Hepatocyte (in vitro differentiated cells and primary cell): ENCODE measurements around a stretch of chr9.

DNA sequence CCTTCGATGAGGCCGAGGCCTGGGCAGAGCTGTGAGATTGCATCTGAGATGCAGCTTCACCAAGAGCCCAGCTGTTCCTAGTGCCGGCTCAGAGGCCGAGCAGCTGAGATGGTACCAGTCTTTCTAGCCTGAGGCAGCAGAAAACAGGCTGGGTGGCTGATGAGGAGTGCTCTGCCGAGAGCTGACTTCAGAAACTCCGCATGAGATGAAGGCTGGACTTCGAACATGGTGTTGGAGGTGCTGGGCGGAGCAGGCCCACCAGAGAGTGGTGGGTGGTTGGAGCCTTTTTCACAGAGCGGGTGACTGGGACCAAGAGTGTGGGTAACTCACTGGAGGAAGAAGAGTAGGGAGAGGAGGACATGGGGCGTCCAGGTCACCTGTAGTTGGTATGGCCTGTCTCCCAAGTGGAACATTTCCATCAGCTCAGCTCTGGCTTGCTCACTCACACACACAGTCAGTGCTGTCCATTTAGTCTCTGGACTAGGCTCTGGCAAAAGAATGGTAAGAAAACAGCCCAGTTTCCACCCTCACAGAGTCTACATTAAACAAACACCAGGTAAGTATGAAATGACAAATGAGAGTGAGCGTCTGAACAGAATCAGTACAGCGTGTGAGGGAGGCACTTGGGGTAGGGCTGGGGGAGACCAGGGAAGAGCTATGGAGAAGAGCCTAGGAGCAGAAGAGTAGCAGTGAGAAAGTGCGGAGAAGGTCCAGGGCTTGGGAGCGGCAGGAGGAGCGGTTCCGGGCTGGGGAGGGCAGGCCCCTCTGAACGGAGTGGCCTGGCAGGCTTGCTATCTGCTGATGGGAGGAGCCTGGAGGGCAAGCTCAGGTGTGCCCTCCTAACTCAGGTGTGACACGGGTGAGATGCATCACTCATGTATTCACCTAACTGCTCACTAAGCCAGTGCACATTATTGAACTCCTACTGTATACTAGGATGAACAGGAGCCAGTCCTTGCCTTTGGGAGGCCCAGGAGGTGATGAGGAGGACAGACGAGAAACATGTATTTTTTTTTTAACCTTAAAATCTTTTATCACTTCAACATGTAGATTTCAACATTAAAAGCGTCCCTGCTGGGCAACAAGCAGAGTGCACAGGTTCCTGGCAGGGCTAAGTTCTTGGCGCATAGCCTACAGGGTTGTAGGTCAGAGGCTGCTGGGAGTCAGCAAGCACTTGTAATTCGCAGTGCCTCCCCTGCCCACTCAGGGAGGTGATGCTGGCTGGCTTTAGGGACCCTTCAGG is 55.1 kb downstream of the TMOD1 start:
- RAMPAGE, long total RNA, result no peak
- RRBS, result no CpG with 5 or more reads among the region's 22 CpGs

- RAMPAGE, long total RNA, result no peak
- RRBS, result no CpG with 5 or more reads among the region's 9 CpGs
These were observed 33.4 kb downstream of the TSTD2 start for GRCh38 chr9:97599482-97600536.

DNA sequence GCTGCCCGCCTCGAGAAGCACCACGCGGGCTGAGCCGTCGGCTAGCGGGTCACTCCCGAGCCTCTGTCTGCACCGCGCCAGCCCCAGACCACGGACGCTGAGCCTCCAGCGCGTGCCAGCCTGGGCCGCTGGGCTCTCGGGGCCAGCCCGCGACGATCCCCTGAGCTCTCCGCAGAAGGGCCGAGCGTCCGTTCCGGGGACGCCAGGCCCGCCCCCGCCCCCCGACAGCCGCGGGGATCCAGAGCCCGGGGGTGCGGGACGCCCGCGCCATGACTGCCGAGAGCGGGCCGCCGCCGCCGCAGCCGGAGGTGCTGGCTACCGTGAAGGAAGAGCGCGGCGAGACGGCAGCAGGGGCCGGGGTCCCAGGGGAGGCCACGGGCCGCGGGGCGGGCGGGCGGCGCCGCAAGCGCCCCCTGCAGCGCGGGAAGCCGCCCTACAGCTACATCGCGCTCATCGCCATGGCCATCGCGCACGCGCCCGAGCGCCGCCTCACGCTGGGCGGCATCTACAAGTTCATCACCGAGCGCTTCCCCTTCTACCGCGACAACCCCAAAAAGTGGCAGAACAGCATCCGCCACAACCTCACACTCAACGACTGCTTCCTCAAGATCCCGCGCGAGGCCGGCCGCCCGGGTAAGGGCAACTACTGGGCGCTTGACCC is 750 bp downstream of the FOXE1 start:
- RAMPAGE, long total RNA, result no peak
- RRBS, result 3% methylated on average over 31 of the region's 85 CpGs

DNA sequence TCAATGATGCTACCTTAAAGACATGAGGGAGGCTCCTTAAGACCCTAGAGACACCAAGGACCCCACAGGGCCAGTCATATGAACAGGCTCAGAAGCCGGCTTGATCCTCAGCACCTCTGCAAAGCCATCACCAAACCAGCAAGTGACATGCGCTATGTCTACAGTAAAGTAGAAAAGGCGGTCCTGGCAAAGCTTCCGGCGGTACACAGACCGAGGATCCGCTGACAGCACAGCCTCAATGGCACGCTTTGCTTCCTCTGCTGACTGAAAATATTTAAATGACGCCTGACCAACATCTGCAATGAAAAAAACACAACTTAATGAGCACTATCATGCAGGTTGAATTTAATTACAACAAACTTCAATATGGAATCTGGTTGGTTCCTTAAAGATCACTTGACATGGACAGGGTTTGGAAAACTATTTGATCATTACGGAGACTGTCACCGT is 17.6 kb downstream of the TRMO start:
- RAMPAGE, long total RNA, result no peak
- RRBS, result 90% methylated on average over 3 of the region's 11 CpGs

DNA sequence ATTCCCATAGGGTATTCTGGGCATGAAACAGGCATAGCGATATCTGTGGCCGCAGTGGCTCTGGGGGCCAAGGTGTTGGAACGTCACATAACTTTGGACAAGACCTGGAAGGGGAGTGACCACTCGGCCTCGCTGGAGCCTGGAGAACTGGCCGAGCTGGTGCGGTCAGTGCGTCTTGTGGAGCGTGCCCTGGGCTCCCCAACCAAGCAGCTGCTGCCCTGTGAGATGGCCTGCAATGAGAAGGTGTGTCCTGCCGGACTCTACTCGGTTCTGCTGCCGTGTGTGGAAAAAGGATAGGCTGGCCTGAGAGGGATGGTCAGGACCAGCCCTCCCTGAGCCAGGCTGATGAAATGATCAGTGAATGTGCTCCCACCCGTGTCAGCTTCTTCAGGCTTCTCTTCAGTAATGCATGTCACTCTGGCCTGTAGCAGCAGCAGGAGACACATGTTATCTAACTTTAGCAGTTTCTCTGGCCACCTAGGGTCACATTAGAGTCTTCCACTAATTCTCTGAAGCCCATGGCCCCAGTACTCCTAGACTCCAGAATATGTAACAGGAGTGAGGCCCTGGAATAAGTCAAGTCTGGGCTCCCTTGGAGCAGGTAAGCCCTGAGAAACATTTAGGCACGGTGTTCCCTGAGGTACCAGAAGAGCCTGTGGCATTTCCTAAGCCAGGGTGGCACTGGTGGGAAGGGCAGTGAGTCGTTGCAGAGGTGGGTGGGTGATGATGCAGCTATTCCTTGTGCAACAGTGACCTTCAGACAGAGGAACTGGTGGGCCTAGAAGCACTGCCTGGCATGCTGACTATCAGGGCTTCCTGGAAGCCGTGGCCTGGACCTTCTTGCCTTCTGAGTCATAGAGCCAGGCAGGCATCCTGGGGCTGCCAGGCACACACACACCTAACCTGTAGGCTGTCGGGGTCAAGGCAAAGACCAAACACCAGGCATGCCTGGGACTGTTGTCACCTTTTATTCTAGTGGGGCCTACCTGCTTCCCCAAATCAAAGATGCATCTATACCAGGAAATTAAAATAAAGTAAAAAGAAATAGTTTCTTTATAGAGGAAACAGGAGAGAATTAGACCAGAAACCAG is 24.7 kb downstream of the NANS start:
- RAMPAGE, long total RNA, result no peak
- RRBS, result no CpG with 5 or more reads among the region's 17 CpGs

DNA sequence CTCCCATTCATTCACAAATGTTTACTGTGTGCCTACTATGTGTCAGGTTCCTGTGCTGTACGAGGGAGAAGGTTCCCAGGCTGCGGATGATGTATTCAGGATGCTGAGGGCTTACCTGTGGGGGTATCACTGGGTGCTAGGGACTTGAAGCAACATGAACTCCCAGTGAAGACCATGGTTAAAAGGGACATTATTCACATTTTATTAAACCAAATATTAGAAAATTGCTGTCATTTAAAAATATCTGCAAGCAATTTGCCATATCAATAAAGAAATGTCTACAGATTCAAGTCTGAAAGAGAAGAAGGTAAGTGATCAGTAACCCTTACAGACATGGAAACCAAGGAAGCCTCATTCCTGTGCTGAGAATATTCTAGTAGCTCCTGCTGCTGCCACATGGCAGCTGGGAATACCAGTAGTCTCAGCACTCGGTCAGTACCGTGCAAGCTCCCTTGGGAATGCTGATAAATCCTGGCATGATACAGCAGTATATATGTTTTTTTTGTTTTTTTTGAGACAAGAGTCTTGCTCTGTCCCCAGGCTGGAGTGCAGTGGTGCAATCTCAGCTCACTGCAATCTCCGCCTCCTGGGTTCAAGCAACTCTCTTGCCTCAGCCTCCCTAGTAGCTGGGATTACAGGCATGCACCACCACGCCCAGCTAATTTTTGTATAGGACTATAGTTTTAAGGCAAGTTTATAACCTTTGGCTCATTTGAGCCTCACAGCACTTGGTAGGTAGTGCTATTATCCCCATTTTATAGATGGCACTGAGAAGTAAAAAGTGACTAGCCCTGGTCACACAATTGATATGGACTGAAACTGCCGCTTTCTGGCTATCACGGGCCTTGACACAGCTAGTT is 27.9 kb downstream of the NANS start:
- RAMPAGE, long total RNA, result no peak
- RRBS, result no CpG with 5 or more reads among the region's 8 CpGs

GRCh38 chr9:98121055-98121636 is 2.1 kb upstream of the TRIM14 start:
- RAMPAGE, long total RNA, result no peak
- RRBS, result no CpG with 5 or more reads among the region's 4 CpGs

DNA sequence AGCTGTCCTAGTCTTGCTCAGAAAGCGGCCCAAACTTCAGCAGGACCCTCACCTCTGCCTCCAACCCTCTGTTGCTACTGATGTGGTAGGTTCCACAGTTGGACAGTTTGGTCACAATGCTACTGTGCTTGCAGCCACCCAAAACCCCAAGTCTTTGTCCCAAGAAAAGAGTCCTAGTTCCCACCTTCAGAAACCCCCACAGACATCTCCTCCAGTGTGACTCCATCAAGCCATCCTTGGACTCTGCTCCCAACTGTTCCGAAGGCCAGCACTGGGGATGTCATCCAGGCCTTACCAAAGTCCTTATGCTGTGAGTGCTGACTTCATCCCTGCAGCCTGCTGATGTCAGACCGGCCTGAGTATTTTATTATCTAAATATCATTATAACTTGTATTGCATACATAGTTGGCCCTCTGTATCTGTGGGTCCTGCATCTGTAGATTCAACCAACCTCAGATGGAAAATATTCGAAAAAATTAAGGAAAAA is 9.3 kb downstream of the CORO2A start:
- RAMPAGE, long total RNA, result no peak
- RRBS, result no CpG with 5 or more reads among the region's 4 CpGs

DNA sequence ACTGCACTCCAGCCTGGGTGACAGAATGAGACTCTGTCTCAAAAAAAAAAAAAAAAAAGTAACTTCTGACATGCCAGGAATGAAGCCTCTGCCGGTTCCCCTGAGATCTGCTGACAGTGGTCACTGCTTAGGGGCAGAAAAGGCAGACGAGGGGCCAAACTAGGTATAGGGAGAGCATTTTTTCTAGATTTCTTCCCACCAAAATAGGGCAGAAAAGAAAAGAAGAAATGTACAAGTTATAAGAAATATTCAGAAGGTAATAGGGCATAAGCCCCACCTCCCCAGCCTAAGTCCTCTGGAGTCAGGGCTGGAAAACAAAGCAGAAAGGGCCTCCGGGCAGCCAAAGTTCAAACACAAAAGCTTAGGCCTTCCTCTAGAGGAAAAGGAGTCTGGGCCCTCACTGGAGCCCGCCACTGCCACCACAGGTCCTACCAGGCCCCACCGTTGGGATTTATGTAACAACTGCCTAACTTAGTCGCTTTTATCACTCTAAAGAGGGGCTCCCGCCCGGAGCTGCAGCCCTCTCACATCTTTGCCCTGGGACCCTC is 27.6 kb downstream of the TBC1D2 start:
- RAMPAGE, long total RNA, result no peak
- RRBS, result no CpG with 5 or more reads among the region's 8 CpGs

DNA sequence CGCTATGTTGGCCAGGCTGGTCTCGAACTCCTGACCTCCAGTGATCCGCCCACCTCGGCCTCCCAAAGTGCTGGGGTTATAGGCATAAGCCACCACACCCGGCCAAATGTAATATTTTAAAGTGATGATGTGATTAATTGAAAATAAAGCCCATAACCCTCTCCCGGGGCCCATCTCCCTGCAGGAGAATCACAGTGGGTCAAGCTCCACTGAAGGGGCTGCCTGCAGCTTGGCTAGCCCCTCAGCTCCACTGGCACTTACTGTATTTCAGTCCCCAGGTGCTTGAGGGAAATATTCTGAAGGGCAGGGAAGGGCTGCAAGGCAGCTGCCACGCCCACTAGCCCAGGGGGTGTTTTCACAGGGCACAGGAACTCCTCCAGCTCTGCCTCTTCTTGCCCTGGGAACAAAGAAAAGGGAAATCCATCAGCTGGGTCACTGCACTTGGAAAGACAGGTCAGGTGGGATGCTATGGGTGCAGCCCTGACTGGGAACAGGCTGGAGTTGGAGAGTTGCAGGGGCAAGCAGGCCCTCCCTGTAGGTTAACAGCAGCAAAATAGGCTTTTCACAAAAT is 11.6 kb downstream of the TBC1D2 start:
- RAMPAGE, long total RNA, result no peak
- RRBS, result no CpG with 5 or more reads among the region's 7 CpGs

GRCh38 chr9:98610123-98611325 is 98.2 kb downstream of the GABBR2 start:
- RAMPAGE, long total RNA, result no peak
- RRBS, result no CpG with 5 or more reads among the region's 12 CpGs

DNA sequence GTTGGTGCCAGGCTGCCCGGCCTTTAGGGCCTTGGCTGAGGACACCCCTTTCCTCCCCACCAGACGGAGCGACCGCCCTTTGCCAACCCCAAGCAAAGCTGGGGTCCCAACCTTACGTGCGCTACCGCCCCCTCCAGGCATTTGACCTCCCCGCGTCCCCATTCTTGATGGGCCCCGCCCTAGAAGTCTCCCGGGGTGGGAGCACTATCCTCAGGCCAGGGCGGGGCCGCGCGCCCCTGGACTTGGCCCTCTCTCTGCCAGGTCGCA is 838 bp upstream of the GABBR2 start:
- RAMPAGE, long total RNA, result no peak
- RRBS, result no CpG with 5 or more reads among the region's 16 CpGs

- RAMPAGE, long total RNA, result no peak
- RRBS, result no CpG with 5 or more reads among the region's 24 CpGs
These were observed 1.1 kb downstream of the GALNT12 start for GRCh38 chr9:98808334-98809278.

GRCh38 chr9:98861000-98861469 is 53.6 kb downstream of the GALNT12 start:
- RAMPAGE, long total RNA, result no peak
- RRBS, result no CpG with 5 or more reads among the region's 4 CpGs

DNA sequence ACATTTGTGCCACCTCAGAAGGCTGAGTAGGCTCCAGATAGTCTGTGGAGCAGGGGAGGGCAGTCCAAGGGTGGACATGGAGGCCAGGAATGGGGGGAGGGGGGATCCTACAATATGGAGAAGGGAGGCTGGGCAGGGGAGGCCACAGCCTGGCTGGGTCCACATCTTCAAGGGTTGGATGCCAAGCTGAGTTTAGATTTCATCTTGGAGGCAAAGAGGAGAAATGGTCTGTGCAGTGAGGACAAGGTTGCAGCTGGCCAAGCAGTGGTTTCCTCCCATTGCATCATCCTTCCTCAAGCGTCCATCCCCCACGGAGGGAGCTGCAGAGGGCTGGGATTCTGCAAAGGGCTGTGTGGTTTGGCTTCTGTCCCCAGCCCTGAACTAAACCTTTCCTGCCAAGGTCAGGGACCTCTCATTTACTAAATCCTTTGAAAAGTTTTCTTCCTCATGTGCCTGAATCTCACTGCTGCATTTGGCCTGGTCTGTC is 60.2 kb downstream of the GALNT12 start:
- RAMPAGE, long total RNA, result no peak
- RRBS, result no CpG with 5 or more reads among the region's 2 CpGs

- RAMPAGE, long total RNA, result no peak
- RRBS, result no CpG with 5 or more reads among the region's 11 CpGs
These were observed 27.1 kb upstream of the COL15A1 start for GRCh38 chr9:98916489-98917074.

DNA sequence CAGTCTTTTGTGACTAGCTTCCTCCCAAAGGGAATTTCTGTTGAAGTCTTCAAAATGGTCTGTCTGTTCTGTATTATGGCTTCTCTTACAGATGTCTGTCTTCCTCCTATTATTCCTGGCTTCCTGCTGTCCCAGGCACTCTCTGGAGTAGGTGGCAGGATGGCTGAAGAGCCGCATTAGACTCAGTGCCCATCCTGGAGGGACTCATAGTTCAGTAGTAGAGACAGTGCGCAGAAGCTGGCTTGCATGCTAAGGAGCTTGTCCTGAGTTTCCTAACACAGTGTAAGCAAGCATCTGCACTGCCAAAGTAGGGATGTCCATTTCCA is 10.1 kb downstream of the COL15A1 start:
- RAMPAGE, long total RNA, result no peak
- RRBS, result no CpG with 5 or more reads among the region's 2 CpGs

DNA sequence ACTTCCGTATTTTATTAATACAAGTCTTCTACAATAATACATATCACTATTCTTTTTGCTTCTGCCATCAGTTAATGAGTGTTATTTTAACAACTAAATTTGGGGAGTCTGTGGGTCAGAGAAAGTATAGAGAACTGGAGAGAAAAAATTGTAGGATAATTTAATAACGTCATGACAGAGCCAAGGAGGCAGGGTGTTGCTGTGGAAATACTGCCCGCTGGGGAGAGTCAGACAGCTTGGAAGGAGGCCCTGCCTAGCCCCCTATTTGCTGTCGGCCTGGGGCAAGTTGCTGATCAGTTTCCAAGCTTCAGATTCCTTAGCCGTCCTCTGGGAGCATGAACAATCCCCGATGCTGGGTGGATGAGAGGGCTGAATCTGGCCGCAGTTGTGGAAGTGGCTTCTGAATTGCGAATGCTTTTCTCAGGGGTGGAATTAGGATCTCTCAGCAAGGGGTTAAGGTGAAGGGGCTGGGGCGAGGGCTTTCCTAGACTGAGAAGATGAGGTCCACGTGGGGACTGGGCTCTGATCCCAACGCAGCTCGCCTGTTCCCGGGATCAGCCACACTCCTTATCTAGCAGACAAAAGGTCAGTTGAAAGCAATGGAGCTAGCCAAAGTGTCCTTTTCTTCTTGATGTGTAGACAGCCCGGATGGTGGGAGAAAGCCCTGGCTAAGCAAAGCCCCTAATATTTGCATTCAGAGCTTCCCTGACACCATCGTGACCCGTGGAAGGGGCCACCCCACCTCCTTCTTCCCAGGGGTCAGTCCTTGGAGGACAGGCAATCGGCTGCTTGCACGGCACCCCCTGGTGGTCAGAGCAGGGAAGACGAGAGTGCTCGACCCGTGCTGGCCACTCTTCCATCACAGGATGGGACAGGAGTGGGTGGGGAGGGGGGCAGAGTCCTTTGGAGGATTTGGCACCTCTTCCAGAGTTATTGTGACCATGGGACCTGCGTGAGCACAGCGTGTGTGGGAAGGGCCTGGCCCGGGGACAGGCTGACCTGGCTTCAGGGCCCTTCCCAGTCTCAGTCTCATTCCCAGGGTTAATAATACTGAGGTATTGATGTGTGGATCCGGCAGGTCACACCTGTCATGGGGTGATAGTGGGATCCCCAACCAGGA is 54.9 kb downstream of the COL15A1 start:
- RAMPAGE, long total RNA, result no peak
- RRBS, result 15% methylated on average over 4 of the region's 25 CpGs

DNA sequence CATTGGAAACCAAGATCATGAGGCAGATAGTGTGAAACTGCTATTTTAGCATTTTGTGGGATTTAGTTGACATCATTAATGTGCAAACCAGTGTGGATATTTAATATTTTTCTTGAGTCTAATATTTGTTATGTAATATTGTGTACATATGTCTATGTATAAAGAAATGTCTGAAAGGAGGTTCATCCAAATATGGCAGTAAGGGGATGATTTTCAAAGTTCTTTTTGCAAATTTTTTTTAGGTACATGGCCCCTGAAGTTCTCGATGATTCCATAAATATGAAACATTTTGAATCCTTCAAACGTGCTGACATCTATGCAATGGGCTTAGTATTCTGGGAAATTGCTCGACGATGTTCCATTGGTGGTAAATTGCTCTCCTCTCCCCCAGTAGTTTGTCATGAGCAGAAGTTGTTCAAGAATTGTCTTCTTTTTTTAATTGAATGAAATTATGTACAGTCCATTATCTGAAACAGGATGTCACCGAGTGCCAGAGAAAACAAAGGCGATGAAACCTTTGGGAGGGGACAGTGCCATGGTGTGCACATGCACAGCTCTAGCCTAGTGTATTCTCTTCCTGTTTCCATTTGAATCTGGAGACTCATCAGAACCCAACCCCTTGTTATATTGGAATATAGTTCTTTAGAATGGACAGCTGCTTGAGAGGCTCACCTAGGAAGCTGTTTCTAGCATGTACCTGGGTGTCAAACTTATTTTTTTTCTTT is 41.5 kb downstream of the TGFBR1 start:
- RAMPAGE, long total RNA, result no peak
- RRBS, result no CpG with 5 or more reads among the region's 6 CpGs

DNA sequence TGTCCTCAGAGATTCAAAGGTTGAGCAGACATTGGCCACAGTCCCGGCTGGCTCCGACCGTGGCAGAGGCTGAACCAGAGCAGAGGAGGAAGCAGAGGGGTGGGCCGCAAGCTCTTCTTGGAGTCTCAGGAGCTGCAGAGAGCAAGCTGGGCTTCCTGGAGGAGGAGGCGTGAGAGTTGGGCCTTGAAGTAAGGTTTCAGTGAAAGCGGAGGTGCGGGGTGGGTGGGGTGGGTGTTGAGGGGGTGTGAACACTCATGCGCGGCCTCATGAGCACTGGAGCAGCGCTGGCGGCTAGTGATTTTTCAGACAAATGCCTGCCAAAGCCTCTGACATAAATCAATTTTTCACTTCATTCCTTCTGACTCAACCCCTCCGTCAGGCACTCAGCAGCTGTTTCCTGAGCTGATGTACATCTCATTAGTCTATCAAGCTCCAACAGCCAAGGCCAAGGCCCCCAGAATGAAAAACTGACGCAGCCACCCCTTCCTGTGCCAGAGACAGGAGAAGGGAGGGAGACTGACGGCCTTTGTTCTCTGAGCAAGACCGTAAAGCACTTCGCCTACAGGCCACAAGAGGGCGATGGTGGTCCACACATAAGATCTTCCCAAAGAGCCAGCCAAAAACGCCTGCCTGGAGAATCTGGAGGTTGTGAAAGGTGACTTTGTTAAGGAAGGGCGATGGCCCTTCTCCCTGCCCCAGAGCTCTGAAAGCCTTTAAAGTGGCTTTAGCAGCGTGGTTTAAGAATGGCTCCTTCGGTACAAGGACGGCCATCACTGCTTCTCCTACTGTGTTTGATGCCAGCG is 37.3 kb downstream of the ALG2 start:
- RAMPAGE, long total RNA, result no peak
- RRBS, result no CpG with 5 or more reads among the region's 23 CpGs